SUDHL5 (cell line): ENCODE data around the genes CEP131, PPP1R27 and NPB.

- PRO-cap: no peak
These were observed 32.6 kb upstream of the PVALEF start for GRCh38 chr17:81132630-81133188.

DNA sequence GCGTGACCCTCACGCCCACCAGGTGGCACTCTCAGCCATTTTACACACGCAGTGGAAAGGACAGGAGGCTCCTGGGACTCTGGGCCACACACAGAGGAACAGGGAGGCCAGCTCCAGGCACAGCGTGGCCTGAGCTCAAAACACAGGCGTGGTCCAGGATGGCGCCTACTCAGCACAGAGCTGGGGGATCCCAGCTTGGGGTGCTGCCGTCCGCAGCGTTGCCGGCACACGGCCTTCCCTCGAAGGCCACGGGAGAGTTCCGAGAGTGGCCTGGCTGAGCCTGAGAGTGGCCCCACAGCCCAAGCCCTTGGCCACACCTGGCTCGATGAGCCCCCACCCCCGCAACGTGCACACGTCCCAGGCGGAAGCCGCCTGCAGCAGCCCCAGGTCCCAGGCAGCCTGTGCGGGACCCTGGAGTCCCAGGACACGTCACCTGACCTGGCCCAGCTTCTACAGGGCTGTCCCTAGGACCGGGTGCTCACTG, 22.4 kb upstream of the PVALEF start:
- PRO-cap: no peak

- PRO-cap: unidirectional peak, minus-strand start at chr17:81222923; unidirectional peak, plus-strand start at chr17:81223354
These were observed at the start of gene CEP131 for GRCh38 chr17:81222651-81223728. Gene CEP131 (minus strand): TSS chr17:81222965.

GRCh38 chr17:81253009-81253464, 13.9 kb downstream of the NDUFAF8 start:
- PRO-cap: no peak

- PRO-cap: no peak
These were observed 21.0 kb downstream of the NDUFAF8 start for GRCh38 chr17:81260015-81260649.

DNA sequence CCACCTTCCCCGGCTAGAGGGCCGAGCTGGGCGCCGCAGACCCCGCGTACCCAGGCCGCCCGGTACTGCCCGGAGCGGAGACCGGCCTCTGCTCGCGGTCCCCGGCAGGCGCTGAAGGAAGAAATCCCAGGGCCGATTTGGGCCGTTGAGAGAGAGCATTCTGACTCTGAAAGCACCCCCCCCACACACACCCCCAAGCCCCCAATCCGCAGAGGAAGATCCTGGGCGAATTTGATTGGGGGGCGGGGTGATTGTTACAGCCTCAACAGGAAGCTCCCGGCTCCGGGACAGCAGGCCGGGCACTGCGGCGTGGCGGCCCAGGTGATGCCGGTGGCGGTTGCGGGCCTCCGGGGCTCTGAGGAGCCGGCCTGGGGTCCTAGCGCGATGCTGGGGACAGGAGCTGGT, 3.2 kb downstream of the BAHCC1 start:
- PRO-cap: no peak

GRCh38 chr17:81399952-81400173, 4.6 kb downstream of the BAHCC1 start:
- PRO-cap: no peak

- PRO-cap: no peak
These were observed 47.8 kb downstream of the ACTG1 start for GRCh38 chr17:81464447-81465541.

DNA sequence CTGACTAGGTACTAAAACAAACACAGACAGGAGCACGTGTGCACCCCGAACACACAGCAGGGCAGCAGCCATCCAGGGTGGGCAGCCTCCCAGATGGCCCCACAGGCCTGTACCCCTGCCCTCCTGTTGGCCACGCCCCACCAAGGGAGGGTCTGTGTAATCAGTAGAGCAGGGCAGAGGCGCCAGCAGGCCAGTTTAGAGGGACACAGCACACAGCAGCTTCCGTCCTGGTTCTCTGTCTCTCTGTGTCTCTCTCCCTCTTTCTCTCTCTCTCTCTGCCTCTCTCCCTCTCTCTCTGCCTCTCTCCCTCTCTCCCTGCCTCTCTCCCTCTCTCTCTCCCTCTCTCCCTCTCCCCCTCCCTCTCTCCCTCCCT, 21.4 kb downstream of the ACTG1 start:
- PRO-cap: no peak

DNA sequence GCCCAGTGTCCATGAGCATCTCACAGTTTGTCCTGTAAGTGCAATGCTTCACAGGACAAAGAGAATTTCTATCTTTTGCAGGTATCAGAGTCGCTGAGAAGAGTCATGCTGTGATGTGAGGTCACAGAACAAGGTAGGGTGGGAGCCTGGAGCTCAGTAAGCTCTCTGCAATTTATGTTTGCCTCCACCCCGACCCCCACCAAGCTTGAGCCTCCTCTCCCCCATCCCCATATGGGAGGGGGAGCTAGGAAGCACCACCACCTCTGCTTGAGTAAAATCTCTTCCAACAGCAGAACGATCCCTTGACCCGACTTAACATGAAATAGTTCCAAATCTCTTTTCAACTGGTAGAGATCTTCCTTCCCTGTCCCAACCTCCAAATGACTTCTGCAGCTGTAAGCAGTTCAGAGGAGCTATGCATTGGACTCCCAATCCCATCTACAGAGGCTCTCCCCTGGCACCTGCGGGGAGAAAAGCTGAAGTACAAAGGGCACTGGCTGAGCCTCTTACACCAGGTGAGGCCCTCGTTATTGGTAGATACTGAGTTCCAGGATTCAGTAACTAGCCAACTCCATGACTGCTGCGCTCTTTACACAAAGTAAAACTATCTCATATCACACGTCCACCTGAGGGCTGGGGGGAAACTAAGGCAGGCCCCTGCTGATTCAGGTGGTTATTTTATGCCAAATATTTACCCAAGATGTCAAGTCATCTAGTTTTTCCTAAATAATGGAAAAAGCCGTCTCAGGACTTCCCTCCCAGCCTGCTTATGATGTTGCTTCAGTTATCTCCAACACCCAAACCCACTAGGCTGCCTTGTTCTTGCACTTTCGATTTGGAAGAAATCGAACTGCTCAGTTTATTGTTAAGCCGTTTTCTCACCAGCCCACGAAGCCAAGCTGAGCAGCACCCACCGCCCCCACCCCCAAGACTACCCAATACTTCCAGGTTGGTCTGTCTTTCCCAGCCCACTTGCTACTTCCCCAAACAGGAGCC, 3.3 kb downstream of the ACTG1 start:
- PRO-cap: no peak

DNA sequence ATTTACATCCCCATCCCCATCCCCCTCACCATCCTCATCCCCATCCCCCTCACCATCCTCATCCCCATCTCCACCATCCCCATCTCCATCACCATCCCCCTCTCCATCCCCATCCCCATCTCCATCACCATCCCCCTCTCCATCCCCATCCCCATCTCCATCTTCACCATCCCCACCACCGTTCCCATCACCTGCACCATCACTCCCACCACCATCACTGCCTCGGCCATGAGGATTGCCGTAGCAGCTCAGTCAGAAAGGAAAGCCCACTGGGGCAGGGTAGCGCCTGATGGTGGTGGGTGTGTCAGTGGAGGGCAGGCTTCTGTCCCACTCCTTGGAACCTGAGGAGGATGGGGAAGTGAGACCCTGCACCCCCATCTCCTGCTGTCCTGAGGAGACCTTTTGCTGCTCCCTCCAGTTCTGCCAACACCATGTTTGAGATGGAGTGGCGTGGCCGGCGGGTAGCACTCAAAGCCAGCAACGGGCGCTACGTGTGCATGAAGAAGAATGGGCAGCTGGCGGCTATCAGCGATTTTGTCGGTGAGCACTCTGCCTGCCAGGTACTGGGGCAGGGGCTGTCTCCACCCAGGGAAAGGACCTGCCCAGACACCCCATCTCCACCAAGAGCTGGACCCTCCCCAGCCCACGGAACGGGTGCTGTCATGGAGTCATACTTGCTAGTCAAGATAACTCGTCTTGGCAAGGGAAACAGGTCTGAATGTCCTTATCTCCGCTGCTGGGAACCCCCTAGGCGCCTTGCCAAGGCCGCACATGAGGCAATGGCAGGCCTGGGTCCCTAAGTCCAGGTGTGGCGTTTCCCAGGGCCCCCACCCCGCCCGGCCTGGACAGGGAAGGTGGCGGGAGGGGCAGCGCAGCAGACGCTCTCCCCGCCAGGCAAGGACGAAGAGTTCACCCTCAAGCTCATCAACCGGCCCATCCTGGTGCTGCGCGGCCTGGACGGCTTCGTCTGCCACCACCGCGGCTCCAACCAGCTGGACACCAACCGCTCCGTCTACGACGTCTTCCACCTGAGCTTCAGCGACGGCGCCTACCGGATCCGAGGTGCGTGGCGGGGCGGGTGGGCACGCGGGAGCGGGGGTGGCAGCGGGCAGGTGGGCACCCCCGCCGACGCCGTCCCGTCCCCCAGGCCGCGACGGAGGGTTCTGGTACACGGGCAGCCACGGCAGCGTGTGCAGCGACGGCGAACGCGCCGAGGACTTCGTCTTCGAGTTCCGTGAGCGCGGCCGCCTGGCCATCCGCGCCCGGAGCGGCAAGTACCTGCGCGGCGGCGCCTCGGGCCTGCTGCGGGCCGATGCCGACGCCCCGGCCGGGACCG, 8.0 kb downstream of the FSCN2 start:
- PRO-cap: no peak

DNA sequence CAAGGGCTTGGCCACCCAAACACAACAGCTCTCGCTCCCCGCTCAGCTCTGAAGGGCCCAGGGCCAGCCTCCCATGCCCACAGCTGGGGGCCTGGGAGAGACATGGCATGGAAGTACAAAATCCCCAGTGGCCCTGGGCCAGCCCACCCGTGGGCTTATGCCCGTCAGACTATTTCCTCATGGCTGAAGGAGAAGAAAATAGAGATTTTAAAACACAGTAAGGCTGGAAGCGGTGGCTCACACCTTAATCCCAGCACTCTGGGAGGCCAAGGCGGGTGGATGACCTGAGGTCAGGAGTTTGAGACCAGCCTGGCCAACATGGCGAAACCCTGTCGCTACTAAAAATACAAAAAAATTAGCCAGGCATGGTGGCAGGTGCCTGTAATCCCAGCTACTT, 28.7 kb upstream of the FAAP100 start:
- PRO-cap: no peak

- PRO-cap: bidirectional peak, plus-strand start at chr17:81712883, minus-strand start at chr17:81712801
These were observed 539 bp downstream of the SLC25A10 start for GRCh38 chr17:81712581-81713065.

GRCh38 chr17:81713066-81714114, 1.3 kb downstream of the SLC25A10 start:
- PRO-cap: no peak

- PRO-cap: no peak
These were observed 10.1 kb downstream of the SLC25A10 start for GRCh38 chr17:81721871-81722870.

- PRO-cap: no peak
These were observed 22.4 kb downstream of the SLC25A10 start for GRCh38 chr17:81734358-81734914.

- PRO-cap: no peak
These were observed at the start of gene PPP1R27 for GRCh38 chr17:81834529-81835479. Gene PPP1R27 (minus strand): TSS chr17:81835050.

GRCh38 chr17:81901530-81902435, at the start of gene NPB:
Gene NPB (plus strand): TSS chr17:81902238.
- PRO-cap: no peak

- PRO-cap: no peak
These were observed 480 bp downstream of the NPB start for GRCh38 chr17:81902436-81903000.

DNA sequence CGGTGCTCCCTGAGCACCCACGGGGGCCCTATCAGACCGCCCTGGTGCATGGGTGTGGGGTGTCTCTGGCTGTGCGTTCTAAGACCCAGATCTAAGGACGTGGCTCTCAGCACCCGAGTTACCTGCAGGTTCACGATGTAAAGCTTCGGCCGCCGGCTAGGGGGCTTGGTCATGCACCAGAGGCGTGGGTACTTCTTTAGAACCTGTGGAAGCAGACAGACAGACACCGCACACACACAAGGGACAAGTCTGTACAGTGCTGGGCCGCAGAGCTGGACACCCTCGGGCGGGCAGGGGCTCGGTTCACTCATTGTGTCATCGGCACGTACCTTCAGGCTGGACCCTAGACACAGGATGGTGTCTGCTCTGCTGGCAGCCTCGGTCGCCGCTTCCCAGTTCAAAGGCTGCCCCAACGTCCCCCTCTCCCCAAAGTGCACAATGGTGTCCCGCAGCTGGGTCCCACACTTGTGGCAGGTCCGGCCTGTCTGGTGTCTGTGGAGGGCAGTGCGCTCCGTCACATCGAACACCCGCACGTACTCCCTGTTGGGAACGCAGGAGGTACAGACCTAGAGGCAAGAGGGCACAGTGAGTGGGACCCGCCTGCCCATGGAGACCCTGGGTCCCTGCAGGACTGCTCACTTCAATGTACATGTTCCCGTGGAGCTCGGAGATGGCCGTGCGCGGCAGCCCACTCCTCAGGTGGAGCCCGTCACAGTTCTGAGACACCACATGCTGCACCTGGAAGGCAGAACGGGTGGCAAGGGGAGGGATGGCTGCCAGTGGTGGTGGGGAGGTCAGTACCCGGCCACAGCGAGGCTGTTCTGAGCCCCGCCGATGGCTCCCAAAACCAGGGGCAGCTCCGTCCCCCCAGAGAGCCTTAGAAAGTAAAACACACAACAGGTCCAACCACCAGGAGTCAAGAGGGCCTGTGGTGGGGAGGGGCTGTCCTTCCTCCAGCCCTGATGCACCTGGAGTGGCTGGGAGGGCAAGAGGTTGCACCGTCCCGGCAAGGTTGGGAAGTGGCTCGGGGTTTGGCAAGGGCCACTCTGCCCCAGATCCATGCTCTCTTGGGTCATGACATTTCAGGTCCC, 3.1 kb upstream of the PCYT2 start:
- PRO-cap: no peak